ENCODE measurements around a stretch of chr6.

DNA sequence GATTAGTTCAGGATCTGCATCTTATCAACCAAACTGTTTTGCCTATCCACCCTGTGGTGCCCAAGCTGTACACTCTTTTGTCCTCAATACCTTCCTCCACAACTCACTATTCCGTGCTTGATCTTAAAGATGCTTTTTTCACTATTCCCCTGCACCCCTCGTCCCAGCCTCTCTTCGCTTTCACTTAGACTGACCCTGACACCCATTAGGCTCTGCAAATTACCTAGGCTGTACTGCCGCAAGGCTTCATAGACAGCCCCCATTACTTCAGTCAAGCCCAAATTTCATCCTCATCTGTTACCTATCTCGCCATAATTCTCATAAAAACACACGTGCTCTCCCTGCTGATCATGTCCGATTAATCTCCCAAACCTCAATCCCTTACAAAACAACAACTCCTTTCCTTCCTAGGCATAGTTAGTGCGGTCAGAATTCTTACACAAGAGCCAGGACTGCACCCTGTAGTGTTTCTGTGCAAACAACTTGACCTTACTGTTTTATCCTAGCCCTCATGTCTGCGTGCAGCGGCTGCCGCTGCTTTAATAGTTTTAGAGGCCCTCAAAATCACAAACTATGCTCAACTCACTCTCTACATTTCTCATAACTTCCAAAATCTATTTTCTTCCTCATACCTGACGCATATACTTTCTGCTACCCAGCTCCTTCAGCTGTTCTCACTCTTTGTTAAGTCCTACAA lies 191.4 kb downstream of the AKAP7 start:
- PRO-cap = no peak
- RAMPAGE, long total RNA = no peak

DNA sequence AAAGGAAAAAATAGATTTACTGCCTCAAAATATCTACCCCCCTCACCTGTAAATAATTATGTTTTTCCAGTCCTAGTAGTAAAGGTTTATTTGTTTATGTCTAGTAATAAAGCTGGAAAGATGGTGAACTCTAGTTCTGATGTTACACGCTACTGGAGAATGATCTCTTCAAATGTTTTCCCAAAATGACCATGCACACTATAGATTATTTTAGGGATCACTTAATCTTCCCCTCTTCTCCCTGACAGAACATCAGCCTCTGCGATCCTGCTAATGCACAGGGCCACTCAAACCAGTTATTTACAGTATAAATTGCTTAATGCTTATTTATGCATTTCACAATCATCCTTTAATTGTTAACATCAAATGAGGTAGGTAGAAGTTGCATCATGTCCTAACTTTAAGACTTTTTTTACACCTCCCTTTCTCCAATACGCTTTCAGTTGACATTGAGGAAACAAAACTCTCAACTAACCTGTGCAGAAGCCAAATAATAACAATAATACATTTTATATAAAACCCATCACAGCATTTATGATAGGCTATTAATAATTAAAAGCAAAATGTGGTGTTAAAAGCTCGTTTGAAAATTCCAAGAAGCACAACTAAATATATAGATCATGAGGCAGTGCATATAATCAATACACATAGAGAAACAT lies 10.7 kb upstream of the ARG1 start:
- PRO-cap = no peak
- RAMPAGE, long total RNA = no peak

DNA sequence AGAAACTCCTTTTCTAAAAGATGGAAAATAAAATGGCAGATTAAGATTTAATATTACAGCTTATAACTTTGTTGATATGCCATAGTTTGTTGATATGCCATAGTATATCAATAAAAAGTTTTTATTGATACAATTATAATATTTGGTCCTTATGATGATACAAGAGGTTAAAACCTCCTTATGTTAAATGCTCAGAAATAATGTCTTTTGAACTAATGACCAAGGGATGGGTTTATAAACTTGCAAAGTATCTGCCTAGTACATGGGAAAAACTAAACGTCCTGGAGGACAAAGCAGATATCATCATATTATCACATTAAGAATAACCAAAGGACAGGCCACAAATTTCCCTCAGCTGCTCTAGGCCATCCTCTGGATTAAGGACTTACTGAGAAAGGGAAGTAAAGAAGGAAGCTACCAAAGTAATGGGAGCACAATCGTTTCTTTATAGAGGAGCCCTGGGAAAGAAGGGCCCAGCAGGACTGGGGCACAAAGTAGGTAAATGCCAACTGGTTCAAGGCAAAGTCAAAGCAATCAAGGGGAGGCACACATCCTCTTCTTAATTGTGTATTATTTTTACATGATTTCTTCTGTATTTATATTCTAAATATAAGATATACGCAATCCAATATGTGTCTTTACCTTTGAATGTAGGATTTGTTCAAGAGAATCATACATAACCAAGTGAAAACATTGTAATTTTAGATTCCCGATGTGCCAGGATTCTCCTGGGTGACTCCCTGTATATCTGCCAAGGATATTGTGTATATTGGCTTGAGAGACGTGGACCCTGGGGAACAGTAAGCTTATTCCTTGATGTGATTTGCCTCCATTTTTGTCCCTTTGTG lies 9.1 kb downstream of the ARG1 start:
- PRO-cap = no peak
- RAMPAGE, long total RNA = no peak

DNA sequence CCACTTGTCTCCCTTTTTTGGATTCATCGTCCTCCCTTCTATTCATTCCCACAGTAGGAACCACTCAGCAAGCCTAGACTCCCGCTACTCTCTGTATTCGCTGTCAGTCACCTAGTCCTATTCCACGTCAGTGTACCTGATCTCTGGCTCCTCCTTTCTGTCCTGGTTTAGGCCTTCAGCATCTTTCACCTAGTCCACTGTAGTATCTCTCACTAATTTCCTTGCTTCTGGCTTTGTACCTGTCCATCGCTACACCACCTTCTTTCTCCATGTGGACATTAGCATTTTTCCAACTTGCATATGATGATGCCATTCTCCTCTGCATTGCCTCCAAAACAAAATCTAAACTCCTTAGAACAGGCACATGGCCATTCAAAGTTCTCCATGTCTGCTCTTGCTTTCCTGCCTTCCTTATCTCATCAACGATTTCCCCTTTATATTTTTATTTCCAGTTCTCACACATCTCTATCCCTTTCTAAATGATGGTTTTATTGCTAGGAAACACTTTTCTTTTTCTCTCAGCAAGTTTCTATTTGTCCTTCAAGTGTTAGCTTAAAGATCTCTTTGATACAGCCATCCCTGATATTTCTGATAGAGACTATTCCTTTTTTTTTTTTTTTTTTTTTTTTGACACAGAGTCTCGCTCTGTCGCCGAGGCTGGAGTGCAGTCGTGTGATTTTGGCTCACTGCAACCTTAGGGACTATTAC lies 19.0 kb downstream of the MED23 start:
- PRO-cap = no peak
- RAMPAGE, long total RNA = no peak

GRCh38 chr6:131844144-131844843 lies 36.5 kb downstream of the ENPP1 start:
- PRO-cap = no peak
- RAMPAGE, long total RNA = no peak

DNA sequence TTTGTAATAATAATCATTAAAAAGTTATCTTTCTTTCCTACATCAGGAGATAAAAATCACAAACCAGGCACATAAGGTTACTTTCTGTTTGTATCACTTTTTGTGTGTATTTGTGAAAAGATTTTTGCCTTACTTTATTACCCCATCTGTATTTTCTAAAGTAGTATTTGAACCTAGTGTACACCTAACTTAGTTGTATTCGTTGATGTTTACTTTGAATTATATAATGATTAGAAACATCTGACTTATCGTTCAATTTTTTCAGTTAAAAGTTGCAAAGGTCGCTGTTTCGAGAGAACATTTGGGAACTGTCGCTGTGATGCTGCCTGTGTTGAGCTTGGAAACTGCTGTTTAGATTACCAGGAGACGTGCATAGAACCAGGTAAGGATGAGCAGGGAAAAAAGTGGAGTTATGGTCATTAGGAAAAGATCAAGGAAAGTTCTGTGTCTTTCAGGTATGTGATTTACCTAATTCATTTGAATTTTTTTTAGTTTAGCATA lies 42.0 kb downstream of the ENPP1 start:
- PRO-cap = no peak
- RAMPAGE, long total RNA = no peak

DNA sequence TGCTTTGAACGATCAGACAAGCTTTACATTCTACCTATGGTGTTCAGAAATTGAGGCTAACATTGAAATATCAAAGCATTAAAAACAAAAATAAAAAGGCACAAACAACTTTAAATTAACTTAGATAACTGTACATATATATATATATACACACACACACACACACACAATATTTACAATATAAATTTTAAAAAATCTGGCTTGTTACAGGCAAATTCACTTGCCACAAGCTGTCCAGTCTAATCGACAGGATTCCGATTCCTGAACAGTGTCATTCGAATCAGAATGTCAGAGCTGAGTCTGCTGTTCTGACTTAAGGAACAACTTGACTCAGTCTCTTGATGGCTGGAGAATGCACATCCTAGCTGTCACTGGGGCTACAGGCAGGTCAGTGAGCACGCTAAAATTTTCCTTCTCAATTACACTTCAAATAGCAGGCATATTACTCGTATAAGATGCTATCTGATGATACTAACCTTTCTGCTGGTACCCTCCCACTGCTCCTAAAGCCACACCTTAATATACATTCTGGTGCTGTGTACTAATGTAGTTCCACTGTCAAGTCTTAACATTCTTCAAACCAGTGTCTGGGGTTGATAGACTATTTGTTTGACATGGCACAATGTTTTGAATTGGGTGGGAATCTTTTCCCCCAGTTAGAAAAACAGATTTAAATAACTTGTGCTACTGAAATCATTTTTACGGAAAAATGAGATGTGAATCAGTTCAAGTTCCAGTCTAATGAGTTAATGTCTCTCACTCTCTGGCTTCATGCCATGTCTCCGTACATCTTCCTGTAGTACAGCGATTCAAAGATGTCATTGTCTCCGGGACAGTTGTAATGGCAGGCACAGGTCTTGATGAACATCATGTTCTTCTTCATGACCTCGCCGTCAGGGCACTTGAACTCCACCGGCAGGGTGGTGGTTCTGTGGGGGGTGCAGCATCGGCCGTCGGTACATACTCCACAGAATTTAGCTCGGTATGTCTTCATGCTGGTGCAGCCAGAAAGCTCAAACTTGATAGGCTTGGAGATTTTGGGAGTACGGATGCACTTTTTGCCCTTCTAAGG lies 2.3 kb downstream of the CCN2 start:
- PRO-cap = no peak
- RAMPAGE, long total RNA = no peak

DNA sequence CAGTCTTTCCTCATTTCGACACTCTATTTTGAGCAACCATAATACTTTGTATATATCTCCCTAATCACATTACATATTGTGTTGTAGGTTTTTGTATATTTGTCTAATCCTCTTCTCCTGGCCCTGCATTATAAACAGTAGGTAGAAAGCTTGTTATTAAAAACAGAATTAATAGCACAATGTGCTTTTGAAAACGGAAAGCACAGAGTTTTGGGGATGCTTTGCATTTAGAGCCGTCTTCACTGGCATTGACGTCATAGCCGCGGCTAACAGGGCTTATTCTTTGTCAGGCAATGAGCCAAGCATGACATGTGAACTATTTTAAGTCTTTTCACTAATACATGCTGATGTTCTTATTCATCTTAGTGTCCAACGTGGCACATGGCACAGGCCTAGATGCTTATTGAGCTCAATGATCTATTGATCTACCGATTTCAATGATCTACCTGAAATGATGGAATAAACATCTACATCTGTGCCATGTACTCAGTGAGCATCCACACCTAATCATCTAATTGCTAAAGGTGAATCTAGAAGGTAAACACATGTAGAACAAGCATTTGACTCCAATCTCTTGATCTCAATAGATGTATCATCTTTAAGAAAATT lies 47.4 kb upstream of the CCN2 start:
- PRO-cap = no peak
- RAMPAGE, long total RNA = no peak

DNA sequence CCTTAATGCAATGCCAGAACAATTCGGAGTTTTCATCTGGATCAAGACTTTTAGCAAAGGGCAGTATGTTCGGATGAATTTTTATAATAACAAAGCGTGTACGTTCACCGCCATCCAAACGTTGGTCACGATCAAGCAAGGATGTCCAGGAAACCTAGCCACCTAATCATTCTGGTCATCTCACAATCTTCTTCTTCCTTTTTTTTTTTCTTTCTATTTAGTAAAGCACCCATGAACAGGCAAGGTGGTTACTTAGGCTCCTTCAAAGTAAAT lies 1.1 kb downstream of the MOXD1 start:
- PRO-cap = no peak
- RAMPAGE, long total RNA = no peak

GRCh38 chr6:132513850-132514293 lies 956 bp upstream of the STX7 start:
- PRO-cap = no peak
- RAMPAGE, long total RNA = no peak

- PRO-cap = no peak
- RAMPAGE, long total RNA = no peak
Observed at GRCh38 chr6:132742543-132742880, 15.2 kb downstream of the VNN2 start.

DNA sequence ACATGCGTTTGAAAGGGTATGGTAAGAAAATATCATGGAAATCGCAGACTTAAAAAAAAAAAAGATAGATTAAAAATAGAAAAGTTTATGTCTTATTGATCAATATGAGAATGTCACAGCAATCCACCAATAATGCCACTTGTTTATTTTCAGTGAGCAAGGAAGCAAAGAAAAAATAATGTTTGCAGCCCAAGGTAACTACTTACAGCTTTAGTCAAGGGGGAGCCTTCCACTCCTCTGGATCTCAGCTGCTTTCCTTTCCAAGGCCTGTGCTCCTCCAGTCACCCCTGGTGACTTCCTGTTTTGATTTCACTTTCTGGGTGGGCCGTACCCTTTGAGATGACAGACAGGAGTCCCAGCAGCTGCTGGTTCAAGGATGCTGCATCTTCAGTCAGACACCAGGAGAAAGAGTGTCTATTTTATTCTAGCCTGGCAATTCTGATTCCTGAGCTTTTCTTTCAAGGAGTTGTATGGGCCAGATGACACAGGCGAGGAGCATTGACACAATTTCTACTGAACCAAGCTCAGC lies 5.5 kb upstream of the VNN2 start:
- PRO-cap = bidirectional peak, plus-strand start at position 349 of the sequence, minus-strand start at position 297 of the sequence
- RAMPAGE, long total RNA = start-site peak on the minus strand centred at position 284 of the sequence, 11 bp wide, 67 and 60 reads in 2 replicates

- PRO-cap = no peak
- RAMPAGE, long total RNA = no peak
Observed at GRCh38 chr6:132764179-132764788, 6.6 kb upstream of the VNN2 start.

GRCh38 chr6:132820813-132821386 lies 6.5 kb downstream of the RPS12 start:
- PRO-cap = unidirectional peak, plus-strand start at chr6:132821165
- RAMPAGE, long total RNA = no peak

DNA sequence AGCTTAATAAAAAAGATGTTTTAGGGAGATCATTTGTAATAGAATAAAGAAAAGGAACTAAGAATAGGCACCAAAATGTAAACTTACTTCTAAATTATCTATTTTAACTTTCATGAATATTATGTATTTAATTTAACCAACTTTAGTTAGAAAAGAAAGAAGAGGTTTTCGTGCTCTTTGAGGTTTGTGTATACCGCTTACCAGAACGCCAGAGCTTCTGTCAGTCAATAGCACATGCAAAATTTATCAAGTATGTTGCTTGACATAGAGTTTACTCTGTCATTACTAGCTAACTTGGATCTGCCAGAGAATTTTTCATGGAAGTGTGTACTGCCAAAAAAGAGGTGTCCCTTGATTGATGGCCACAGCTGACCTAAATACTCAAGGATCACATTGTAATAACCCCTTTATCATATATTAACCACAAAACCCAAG lies 194.2 kb upstream of the EYA4 start:
- PRO-cap = no peak
- RAMPAGE, long total RNA = no peak

GRCh38 chr6:133241786-133242777 lies 925 bp downstream of the EYA4 start:
- PRO-cap = no peak
- RAMPAGE, long total RNA = no peak

DNA sequence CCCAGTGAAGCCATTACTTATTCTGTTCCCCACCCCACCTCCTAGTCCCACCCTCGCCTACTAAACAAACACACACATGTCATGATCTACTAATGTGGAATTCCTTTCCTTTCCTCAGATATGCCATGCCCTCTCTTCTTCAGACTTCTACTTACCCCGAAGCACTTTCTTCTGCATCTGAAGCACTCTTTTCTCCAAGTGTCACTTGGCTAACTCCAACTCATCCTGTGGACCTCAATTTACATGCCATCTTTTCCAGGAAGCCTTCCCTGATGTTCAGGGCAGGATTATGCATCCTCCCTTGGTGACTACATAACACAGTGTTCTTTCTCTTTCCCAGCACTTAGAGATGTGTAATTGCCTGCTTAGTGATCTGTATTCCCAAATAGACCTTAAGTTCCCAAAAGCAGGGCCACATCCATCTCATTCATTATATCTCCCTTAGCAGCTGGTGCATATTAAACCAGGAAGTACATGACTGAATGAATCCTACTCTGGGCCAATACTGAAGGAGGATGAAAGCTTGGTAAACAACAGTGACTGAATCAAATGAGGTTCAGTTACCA lies 121.6 kb upstream of the TCF21 start:
- PRO-cap = no peak
- RAMPAGE, long total RNA = no peak

DNA sequence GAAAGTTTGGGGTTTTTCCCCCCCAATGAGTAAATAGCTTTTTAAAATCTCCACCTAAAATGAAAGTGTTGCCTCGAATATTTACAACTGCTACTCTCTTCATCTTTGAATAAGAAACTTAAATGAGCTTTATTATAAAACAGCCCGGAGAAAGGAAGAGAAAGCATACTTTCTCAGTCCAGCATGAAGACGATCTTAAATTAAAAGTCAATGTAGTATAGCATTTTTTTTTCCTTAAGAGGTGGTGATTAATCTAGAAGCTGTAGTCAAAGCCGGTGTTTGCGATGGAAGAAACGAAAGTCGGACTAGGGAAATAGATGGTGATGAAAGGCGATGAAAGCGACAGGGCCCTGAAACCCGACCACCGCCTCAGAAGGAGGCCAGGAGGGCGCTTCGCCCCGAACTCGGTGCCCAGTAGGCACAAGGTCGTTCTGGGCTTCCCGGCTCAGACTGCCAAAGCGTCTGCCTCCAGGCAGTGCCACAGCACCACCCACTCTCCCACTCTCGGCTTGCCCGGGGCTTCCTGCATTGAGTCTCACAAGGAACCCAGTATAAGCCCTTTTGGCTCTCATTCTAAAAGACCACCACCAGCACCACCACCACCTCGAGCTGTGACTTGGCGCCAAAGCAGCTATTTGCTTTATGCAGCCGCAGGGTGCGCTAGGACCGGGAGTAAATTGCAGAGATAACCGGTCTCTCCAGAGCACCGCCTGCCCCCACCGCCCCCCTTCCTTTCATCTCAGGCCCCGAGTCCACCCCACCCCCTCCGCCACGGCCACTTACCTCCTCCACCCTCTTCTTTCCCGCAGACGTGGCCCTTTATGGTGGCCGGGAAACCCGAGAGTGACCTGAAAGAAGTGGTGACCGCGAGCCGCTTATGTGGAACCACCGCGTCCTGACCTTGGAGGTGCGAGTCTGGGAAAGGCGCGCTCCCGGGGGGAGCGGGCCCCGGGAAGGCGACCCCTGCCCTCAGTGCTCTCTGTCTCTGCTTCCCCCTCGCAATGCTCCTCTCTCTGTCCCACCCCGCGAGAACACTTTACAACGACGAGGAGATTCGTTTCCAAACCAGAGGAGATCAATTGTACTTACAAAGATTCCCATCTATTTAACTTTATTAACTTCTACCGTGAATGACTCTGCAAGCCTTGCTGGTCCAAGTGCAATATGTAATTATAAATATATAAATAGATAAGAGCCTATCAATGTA lies 2.4 kb downstream of the TCF21 start:
- PRO-cap = no peak
- RAMPAGE, long total RNA = no peak

GRCh38 chr6:133953540-133954819 lies 956 bp downstream of the TBPL1 start:
- PRO-cap = unidirectional peak, minus-strand start at chr6:133954243
- RAMPAGE, long total RNA = no peak

DNA sequence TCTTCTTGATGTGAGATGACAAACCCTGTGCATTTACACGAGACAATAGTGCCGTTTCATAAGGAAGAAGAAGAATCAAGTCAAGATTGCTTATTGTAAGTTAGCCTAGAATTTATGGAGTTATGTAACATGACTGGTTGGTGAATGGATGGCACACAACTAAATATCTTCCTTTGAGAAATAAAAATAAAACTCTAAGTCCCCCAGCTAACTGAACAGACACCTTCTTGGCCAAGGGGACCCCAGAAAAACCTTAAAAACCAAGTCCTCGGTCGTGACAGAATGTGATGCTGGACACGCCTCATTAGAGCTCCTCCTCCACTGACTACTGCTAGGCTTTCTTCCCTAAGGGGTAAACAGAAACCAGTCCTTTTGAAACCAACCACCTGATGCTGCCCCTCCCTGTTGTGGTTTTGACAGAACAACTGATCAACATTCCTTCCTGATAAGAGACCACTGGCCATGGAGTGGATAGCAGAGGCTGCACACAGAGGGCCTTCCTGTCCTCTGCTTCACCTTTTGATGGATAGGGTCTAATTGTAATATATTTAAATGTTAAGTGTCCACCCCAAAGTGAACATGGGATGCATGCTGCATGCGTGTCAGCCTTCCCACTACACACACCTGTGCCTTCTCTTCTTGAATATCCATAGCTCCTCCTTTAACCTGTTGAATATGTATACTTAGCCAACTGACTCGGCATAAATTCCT lies 27.7 kb upstream of the SLC2A12 start:
- PRO-cap = no peak
- RAMPAGE, long total RNA = no peak